Cerebellum (tissue), 5 donors: ENCODE results near the gene KCNAB2.

DNA sequence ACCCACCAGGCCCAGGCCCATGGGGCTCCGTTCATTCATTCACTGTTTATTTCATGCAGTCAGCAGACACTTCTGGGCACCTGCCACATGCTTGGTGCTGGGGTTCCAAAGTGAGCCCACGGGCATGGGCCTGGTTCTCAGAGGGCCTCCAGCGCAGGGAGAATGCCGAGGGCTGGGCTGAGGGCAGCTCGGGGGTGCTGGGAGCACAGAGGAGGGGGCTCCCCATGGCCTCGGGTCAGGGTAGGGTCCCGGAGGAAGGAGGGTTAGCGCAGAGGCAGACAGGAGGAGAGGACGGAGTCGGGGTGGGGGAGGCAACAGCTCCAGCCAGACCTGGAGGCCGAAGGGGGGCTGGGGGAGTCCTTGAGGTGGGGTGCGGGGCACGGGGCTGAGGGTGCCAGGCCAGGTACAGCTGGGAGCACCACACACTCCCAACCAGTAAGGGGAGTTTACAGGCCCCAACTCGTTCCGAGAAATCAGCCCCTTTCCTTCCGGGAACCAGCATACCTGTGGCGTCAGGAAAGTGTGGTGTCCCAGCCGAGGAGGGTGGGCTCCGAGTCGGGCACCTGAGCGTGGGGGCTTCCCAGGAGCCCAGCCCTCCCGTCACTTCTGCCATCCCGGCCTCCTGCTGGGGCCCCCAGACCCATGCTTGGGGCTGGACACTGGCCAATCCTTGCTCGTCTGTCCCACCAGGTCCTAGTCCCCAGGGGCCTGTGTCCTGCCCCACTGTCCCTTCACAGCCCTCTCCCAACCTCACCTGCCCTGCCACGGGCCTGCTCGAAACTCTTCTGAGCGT is 10.8 kb downstream of the ARHGEF16 start:
- PRO-cap, 3 experiments: no peak in any of the 3 experiments
- RAMPAGE, long total RNA: no peak

DNA sequence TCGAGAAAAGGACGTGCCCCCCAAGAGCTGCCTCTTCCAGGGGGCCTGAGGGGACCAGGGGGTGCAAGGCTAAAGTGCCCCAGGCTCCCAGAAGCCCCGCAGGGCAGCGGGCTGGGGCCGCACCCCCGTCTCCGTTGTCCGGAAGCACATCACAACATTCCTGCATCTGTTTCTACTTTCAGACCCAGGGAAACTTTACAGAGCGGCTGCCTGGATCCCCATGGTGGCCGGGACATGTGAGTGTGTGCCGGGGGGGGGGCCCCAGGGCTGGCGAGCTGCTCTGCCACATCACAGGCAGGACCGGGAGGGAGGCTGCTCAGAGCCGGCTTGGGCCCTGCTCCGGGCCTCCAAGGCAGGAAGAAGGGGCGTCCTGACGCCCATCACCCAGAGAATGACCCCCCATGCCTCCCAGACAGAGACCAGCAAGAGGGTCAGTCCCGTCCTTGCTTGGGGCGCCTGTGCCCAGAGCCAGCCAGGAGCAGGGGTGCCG is 68.4 kb downstream of the ARHGEF16 start:
- PRO-cap, 3 experiments: no peak in any of the 3 experiments
- RAMPAGE, long total RNA: no peak

DNA sequence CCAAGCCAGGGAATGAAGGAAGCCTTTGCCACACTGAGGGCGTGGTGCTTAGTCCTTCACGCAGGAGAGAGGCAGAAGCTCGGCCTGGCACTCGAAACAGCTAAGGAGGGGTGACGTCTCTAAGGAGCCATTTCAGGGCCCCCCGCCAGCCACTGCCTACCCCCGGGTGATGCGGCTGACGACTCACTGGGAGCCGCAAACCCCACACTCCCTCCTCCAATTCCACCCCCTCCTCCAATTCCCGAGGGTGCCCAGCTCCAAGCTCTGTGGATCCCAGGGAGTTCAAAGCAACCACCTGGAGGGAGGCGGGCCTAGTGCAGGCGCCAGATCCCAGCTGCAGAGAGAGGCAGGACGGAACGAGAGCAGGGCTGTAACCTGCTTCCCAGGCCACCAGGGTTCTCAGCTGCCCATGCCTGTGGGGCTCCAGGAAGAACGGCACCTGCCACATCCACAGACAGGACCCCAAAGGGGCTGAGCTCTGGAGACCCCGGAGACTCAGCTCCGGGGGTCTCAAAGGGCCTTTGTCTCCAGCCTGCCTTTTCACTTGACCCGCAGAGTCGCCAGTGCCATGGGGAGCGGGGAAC is 75.8 kb downstream of the ARHGEF16 start:
- PRO-cap, 3 experiments: no peak in any of the 3 experiments
- RAMPAGE, long total RNA: no peak

DNA sequence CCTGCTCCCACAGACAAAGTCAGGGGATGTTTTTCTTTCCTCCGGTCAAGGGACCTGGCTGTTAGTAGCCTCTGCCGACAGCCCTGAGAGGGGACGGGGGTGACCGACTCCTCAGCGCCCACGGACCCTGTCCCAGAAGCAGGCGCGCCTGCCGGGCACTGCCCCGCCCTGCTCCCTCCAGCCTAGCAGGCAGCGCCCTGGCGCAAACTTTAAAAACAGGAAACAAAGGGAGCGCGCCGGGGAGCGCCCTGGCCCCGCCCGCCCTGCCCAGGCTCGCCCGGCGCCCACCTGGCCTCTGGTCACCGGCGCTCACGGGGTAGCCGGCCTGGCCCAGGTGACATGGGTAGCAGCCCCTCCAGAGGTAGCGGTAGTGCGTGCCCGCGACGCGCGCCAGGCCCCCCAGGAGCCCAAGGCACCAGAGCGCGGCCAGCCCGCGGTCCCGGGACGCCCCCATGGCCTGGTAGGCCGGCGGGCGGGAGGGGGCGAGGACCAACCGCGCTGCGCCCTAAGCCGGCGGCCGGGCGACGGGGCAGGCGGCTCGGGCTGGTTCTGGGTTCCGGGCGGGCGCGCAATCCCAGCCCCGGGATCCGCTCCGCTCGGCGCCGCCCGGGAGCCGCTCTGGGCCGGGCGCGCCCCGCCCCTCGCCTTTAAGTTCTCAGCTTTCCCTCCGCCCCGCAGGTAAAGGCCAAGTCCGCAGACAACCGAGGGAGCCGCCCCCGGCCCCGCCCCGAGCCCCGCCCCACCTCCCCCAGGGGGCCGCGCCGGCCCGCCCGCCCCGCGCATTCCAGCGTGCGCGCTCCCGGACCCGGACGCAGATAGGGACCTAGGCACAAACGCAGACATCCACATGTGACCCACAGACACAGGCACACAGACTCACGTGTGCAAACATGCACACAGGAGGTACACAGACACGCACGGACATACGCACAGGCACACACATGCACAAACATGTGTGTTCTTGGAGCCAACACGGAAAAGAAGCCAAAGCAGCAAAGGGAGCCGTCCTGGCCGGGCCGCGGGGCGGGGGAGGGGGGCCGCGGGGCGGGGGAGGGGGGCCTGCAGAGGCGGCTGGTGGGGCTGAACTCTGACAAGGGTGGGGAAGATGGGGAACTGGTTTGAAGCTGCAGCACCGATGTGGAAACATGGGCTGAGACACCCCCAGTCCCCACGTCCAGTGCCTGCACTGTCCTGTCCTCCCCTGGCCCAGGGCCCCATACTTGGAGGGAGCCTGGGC is 76.7 kb downstream of the ARHGEF16 start:
- PRO-cap, 3 experiments: peak in 3 of 3 experiments; most common plus-strand start position 780 of the sequence (in 2); most common minus-strand start position 620 of the sequence (in 2)
- RAMPAGE, long total RNA: no peak

- PRO-cap, 3 experiments: no peak in any of the 3 experiments
- RAMPAGE, long total RNA: no peak
Measured at GRCh38 chr1:3547292-3548112, 63.8 kb downstream of the MEGF6 start.

DNA sequence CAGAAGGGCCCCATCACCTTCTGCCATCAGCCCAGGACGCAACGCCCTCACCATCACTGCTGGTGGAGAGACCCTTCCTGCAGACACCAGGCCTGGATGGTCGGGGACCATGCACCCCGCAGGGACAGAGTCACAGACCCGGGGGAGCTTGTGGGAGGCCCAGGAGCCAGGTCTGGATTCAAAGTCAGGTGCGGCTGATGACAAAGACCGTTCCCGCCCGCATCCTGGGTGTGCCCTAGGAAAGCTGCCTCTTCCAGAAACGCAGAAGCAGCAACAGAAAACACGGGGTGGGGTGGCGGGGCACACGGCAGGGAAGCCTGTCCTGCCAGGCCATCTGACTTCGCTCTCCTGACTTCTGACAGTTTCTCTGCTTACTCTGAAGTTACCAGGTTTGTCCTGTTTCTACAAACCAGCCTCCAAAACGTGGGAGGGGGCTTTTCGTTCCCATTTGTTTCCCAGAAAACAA is 49.8 kb downstream of the MEGF6 start:
- PRO-cap, 3 experiments: no peak in any of the 3 experiments
- RAMPAGE, long total RNA: no peak

DNA sequence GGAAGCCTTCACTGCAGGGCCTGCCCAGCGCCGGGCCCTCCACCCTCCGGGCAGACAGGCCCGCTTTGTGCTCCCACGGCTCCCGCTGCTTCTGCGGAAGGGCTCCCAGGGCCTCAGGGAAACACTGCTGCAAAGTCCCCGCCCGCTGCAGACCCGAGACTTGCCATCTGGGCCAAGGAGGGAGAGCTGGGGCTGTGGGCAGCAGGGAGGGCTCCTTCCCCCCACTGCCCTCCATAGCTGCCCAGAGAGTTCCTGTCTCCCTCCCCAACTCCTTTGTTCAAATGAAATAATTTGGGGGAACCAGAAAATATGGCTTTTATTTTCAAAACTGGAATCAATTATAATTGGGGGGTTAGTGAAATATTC is 35.2 kb downstream of the MEGF6 start:
- PRO-cap, 3 experiments: no peak in any of the 3 experiments
- RAMPAGE, long total RNA: no peak

- PRO-cap, 3 experiments: no peak in any of the 3 experiments
- RAMPAGE, long total RNA: no peak
Measured at GRCh38 chr1:3599847-3600333, 11.4 kb downstream of the MEGF6 start.

DNA sequence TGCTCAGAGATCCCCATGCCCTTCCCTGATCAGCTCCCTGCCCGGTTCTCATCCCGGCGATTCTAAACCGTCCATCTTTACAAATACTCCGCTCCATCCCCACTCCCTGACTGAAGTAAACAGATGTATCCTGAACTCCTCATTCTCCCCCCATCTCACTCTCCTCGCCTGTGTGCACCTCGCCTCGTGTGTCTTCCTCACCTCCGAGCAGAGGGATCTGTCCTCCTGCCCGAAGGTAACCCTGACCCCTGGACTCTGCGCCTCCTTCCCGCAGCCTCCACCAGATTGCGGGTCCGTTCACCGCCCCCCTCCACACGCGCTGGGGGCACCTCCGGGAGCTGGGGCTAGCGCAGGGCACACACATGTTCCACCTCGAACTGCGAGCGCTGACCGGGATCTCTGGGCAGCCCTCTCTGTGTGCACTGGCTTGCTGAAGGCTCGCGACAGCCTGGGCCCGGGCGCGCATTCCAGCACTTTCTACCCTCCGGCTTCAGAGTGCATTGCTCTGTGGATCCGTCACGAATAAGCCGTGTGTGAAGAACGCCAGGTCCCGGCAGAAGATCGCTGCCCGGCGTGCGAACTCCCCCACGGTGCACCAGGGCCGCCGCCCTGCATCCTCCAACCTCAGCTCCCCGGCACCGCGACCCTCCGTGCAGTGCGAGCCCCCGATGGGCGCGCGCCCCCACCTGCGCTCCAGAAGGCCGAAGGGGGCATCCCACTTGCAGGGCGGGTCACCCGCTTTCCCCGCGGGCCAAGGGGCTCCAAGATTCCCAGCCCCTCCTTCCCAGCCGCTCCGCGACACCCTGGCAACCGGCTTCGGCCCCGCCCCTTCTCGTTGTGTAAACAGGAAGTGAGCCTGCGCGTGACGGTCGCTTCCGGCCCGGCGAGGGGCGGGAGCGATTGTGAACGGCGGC is 612 bp upstream of the TPRG1L start:
- PRO-cap, 3 experiments: peak in 3 of 3 experiments; most common minus-strand start position 805 of the sequence (in 3)
- RAMPAGE, long total RNA: start-site peak on the minus strand centred at position 826 of the sequence, 43 bp wide, 19 and 8 reads in 2 replicates

DNA sequence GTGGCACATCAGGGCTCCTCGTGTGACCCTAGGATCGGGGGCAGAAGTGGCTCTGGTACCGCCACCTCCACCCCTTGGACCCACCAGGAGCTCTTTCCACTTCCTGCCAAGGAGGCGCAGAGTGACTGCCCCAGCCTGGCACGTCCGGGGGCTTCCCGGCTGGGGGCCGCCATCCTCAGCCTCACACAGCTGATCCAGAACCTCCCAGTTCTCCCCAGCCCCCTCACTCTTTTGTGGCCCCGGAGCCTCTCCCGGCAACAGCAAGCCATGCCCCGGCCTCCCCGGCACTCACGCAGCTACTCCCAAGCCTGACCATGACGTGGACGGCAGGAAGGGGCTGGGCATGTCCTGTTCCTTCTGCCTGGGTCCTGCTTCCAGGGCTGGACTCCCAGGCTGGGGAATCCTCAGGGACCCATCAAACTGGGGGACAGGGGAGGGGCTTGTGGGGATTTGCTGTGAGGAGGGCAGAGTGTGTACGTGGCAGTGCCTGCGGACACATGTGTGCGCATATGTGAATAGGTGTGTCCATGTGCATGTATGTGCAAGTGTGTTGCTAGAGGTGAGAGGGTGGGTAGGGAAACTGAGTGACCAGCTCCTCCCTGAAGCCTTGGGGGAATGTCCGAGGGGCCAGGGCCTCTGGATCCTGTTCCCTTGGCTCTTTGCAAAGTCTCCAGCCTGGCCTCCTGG is 17.2 kb downstream of the TP73 start:
- PRO-cap, 3 experiments: no peak in any of the 3 experiments
- RAMPAGE, long total RNA: no peak

DNA sequence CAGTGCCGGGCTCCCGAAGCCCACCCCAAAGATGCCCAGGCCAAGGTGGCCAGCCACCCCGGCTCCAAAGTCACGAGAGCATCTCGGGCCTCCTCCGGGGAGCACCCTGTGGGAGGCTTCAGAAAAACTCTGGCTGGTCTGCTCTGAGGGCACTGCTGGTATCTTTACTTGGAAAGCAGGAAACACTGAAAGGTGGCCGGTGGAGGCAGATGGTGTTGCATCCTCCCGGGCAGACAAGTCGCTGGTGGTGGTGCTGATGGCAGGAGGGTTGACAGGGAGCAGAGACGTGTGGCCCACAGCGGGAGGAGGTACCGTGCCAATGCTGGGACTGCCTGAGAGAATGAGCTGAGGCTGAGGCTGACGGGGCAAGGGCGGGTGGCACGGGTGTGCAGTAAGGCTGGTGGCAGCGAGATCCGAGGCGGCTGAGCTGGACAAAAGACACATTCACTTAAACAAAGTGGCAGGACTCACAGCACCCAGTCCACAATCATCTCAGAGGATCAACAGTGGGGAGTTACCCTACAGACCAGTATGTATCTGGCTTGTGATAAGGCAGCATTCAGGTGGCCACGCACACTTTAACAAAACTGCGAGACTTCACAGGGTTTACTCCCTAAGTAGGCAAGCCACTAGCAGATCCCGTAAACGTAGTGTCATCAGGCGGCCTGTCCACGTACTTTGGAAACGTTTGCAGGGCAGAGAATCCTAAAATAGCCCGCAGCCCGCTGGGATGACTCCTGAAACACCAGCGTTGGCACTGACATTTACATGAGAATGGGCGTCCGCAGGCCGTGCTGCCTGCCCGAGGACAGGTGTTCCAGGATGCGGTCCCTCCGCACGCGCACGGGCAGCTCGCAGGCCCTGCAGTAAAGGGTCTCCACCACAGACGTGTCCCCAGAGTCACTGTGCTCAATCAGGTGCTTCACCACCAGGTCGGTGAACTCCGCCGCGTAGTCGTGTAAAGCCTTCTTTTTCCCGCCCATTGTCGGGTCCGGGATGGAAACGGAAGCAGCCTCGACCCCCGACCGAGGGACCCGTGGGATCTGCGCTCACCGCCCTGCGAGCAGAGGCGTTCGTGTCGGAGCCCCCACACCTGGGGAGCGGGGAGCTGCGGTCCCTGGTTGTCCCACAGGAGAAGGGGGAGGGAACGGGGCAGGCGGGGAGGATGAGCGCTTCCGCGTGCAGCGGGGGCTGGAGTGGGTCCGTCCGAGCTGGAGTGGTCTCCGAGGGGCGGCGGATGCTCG is 6.1 kb upstream of the CCDC27 start:
- PRO-cap, 3 experiments: peak in 1 of 3 experiments; most common plus-strand start position 811 of the sequence (in 1)
- RAMPAGE, long total RNA: no peak

DNA sequence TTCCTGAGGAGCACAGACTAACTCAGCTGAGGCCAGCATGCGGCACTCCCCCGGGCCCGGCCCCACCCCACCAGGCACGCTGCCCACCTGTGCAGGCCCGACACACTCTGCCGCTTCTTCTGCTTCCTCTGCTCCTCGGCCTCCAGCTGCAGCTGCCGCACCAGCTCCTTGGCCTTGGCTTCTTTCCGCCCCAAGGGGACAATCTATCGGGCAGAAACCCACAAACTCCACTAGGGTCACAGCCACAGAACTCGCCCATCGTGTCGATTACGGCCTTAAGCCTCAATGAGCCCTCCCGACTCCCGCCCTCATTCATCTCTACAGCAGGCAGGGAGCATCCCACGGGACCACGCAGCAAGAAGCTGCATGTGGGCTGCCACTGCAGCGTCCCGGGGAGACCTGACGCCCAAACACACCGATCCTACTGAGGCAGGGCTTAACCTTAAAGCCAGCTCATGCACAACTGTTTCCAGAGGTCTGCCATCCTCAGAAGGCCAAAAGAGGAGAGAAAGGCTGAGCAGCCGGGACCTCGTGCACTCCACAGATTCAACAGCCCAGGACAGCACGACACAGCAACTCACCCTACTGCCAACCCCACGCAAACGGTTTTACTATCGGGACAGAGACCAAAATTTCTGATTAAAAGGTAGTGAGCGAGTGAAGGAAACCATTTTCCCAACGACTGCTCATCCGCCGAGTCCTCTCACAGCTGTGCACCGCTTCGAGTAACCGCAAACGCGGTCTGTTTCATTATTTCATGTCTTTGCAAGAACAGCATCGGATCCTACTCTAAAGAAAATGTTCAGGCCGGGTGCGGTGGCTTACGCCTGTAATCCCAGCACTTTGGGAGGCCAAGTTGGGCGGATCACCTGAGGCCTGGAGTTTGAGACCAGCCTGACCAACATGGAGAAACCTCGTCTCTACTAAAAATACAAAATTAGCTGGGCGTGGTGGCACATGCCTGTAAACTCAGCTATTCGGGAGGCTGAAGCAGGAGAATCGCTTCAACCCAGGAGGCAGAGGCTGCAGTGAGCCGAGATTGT is 11.7 kb downstream of the SMIM1 start:
- PRO-cap, 3 experiments: no peak in any of the 3 experiments
- RAMPAGE, long total RNA: no peak

DNA sequence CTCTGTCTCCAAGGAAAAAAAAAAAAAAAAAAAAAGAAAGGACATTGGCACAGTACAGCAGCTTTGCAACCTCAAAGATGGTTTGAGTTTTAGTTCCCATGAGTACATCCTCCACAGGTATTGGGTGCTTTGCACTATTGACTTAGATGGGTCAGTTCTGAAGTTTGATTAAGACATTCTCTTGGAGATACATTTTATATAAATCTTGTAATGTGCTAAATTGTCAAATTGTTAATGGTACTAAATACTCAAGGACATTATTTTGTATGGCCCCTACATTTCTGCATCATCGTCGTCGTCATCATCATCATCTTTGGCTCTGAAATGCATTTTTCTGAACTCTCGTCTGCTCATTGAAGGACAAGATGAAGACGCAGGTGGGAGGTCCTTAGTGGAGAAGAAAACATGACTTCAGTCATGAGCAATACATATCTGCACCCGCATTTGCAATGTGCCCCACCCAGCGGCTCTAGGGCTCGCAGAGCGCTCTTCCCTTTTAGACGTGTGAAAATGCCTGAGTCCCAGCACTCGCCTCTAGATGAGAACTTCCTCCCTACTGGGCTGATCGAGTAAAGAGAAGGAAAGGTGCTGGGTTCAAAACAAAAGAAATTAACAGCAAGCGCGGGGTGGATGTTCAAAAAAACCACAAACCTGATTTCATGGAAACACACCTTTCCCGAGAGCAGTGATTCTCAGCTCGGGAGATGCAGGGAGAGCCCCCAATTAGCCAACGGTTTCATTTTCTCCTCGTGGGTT is 10.2 kb downstream of the C1orf174 start:
- PRO-cap, 3 experiments: no peak in any of the 3 experiments
- RAMPAGE, long total RNA: no peak

GRCh38 chr1:3922058-3922394 is 22.0 kb upstream of the C1orf174 start:
- PRO-cap, 3 experiments: no peak in any of the 3 experiments
- RAMPAGE, long total RNA: no peak

- PRO-cap, 3 experiments: no peak in any of the 3 experiments
- RAMPAGE, long total RNA: no peak
Measured at GRCh38 chr1:4108825-4109259, 208.8 kb upstream of the C1orf174 start.

GRCh38 chr1:4796355-4797008 is 142.1 kb downstream of the AJAP1 start:
- PRO-cap, 3 experiments: no peak in any of the 3 experiments
- RAMPAGE, long total RNA: no peak

DNA sequence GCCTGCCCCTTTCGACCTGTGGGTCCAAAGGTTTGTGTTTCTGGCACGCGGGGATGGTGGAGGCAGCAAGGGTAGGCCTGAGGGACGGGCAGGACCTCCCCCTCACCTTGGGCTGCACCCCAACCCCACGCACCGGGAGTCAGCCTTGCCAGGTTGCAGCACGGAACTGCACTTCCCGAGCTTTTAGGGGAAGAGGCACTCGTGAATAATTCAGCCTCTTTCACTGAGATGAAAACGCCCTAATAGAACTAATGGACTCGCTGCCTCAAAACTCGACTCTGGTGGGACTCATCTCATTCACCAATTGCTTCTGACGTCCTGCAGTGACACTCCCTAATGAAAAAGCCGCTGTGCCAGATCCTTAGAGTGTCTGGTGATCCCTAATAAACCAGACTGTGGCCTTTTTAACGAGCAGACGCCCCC is at the start of gene KCNAB2:
Gene KCNAB2 (plus strand): TSS at position 138 of the 423 bp plus-strand sequence.
- PRO-cap, 3 experiments: no peak in any of the 3 experiments
- RAMPAGE, long total RNA: no peak

DNA sequence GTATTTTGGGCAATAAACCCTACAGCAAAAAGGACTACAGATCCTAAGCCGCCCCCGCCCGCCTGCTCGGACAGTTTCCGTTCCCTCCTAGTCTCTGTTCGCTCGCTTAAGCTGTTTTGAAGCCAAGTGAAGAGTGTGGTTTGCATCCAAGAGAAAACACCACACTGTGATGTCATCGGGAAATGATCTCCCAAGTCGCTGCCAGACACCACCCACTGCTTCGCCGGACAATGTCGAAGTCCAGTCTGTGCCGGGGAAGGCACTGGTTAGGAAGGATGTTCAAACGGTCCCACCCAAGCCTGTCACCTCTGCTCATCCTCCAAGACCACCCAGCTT is 52.8 kb downstream of the KCNAB2 start:
- PRO-cap, 3 experiments: no peak in any of the 3 experiments
- RAMPAGE, long total RNA: no peak

DNA sequence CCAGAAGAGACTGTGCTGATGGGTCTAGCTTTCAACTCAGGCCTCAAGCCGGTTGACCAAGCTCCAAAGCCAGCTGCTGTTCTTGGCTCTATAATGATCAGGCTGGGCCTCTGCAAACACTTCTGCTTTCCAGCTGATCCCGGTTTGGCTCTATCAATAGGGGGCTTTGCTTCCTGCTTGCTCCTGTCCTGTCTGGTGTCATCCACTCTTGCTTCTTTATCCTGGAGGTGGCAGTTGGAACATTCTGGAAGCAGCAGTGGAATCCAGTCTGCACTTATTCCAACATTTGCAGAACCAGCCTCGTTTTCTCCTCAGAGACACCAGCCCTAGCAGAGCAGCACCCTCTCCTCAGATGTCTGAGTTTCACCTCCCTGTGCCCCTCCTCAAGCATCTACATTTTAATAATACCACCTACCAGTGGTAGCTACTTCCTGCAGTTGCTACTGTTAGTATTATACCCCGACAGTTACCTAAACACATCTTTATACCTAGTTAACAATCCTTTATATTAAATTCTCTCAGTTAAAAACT is 1.2 kb upstream of the RPL22 start:
- PRO-cap, 3 experiments: no peak in any of the 3 experiments
- RAMPAGE, long total RNA: no peak

GRCh38 chr1:6218682-6219581 is 13.0 kb downstream of the RNF207 start:
- PRO-cap, 3 experiments: no peak in any of the 3 experiments
- RAMPAGE, long total RNA: no peak